Sternocleidomastoid (tissue), 1 donor: ENCODE measurements around a stretch of chr5.

DNA sequence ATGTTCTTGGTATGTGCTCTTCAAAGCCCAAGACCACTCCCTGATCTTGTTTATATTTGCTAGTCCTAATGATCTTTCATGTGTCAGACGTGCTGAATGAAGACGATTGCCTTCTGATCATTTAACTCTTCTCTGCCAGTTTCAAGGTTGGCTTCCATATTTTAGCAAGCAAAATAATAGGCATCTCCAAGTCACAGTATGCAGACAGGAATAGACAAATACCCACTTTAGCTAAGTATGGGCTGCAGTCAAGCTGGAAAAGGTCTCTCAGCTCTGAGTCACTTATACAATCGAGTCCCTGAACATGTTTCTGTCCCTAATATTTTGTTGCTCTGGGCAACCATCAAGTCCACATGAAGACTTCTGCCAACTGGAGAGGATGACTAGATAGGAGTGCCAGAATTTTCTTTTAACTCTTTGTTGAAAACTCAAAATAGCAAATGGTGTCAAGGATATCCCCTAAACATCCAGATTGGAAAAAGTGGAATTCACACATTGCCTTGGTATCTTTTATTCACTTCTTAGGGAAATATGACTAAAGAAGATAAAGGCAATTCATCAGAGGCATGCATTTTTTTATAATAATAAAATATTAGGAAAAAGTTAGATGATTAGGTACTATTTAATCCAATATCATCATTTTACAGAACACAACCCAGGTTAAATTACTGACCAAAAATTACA is 575.3 kb downstream of the RAB3C start:
- PRO-cap, result no peak

DNA sequence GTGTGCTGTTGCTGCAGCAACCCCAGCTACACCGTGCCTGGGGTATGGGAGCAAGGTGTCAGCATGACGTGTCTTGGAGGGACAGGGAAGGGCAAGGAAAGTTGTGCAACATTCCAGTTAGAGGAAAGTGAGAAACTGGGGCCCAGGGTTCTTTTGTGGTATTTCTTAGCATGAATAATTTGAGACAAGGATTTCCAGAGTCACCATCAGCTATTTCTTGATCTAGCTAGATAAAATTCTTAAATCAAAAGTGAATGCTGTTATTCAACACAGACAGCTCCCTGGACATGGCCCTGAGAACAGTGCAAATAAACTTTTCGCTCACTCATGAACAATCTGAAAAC is 611.2 kb downstream of the RAB3C start:
- PRO-cap, result no peak

- PRO-cap, result no peak
These were observed 428.3 kb downstream of the PDE4D start for GRCh38 chr5:59465057-59465769.

DNA sequence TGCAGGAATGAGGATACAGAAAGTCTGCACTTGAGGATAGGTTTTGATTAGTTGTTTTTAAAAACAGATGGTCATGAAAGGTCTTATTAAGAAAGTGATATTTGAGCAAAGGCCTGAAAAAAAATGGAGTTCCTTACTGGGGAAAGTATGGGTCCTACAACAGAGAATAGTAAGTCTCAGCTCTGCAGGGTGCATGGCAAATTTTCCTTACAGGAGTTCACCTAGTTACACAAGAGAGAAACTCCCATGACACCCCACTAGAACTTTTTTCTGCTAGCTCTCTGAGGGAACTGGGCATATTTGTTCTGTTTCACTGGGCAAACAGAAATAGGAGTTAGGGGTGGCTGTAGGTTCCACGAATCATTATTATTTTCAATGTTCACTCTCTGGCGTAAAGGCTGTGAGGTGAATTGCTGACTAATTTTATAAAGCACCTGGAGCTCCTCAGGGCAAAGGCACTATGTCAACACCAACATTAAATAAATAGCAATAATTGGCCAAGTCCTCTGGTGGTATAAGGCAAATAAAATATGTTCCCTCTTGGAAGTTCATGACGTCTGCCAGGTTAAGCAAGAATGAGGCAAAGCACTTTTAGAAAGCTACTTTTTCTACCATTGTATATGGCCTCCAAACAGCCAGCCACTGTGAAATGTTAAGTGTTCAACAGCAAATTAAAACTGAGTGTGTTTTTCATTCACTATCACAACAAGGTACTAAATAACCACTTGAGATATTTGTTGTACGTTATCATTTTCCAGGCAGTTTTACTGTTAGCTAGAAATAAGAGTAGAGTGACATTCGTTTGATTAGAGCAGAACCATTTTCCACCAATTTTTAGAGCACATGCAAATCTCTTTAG is 344.7 kb downstream of the PDE4D start:
- PRO-cap, result no peak

DNA sequence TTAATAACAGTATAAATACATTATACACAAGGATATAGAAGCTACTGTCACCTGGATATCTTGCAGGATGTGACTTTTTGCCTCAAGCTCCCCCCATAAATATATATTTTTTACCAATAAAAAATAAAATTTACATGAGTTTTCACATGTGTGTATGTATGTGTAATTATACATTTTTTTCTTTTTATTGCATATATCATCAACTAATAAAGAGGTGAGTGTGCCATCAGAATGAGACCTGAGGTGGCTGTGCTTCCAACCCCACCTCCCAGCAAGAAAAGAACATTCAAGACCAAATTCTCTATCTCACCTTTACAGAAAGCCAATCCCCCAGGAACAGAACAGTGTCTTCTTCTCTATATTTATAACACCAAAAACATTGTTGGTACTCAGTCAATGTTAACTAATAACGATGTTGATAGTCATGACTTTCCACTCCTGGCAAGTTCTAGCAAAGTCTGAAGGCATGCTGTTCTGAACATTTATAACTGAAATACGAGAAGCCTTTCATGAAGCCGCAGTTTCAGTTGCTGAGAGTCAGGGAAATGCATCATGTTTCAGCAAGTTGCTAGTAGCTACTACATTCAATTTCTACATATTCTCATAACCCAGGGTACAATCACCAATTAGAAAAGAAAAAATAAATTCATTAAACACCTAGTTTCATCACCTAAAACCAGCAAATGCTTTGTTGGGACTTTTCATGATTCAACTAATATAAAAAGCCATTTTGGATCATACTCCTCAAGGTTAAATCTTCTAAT is 301.5 kb downstream of the PDE4D start:
- PRO-cap, result no peak

DNA sequence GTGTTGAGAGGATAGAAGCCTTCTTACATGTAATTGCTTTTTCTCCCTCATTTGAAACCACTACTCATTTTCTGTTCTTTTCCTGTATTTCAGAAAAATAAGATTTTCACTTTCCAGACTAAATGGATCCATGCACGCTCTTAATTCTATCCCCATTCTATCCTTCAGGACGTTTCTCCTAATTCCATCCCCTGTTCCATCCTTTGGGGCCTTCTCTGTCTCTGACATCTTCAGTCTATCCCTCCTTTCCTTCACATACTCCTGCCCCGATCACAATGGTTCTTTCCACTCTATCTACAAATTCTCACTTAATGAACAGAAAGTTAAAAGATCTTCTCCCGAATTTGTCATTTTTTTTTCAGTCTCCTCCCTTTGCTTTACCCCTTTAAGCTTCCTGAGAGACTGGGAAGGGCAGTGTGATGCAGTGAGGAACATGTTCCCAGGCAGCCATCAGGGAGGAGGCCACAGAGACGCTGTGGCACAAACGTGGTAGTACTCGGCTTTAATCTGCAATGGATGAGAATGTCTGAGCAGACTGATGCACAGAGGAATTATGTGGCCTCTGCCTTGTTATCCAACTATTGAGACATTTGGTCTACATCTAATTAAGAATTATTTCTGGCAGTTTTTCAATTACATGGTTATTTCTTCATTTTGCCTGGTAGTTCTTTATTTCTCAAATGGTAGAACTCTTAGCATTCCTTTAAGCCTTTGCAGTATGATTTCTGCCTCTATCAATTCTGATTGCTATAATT is 269.3 kb downstream of the PDE4D start:
- PRO-cap, result no peak

GRCh38 chr5:59640350-59640907 is 253.1 kb downstream of the PDE4D start:
- PRO-cap, result no peak

- PRO-cap, result bidirectional peak, plus-strand start at chr5:59768761, minus-strand start at chr5:59768645
These were observed 125.2 kb downstream of the PDE4D start for GRCh38 chr5:59767947-59769094.

GRCh38 chr5:59789861-59790308 is 103.6 kb downstream of the PDE4D start:
- PRO-cap, result no peak

DNA sequence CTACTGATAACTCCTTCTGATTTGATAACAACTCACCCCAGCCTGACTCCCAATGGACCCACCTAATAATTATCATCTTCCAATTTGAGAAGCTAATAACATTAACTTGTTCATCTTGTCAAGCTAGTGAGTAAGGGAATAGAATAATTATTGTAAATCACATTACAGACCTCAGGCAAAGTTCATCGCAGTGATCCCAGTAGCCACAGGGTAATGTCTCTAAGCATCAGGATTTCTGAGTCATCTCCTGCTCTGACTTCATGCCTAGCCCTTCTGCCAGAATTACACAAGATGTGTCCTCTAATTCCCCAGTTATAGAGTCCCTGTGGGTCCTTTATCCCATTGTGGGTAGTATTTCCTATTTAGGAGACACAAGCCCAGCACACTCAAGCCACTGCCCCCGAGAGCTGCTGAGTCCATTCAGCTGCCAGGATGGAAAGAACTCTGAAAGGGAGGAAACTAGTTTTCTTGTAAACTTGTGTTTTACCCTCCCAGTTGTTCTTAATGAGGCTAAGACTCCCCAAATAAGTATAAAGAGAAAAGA is 365.6 kb downstream of the DEPDC1B start:
- PRO-cap, result no peak

GRCh38 chr5:60541613-60541873 is 158.4 kb downstream of the DEPDC1B start:
- PRO-cap, result no peak

- PRO-cap, result no peak
These were observed 353 bp downstream of the ERCC8 start for GRCh38 chr5:60944546-60944888.

DNA sequence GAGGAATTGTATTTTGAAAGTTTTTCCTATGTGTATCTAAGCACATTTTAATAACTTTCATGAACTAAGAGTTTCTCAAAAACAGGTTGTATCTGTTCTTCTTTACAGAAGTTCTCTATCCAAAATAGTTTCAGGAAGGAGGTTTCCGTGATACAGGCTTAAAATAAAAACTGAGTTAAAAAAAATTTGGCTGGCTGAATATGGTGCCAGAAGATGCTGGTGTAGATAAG is 49.9 kb upstream of the SMIM15 start:
- PRO-cap, result no peak

DNA sequence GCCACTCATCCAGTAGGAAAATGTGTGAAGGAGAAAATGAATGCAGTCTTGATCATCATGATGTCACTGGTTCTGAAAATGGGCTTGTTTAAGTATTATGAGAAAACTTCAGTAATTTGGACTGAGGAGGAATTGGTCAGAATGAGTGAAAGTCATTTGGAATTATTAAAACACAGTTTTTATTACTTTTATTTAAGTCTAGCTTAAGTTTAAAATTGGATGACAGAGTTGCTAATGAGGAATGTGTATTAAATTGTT is 74.5 kb upstream of the ZSWIM6 start:
- PRO-cap, result no peak

- PRO-cap, result no peak
These were observed 52.0 kb upstream of the ZSWIM6 start for GRCh38 chr5:61279964-61280520.

GRCh38 chr5:61330980-61331890 is 823 bp upstream of the ZSWIM6 start:
- PRO-cap, result bidirectional peak, plus-strand start at chr5:61331045, minus-strand start at chr5:61331030; bidirectional peak, plus-strand start at chr5:61331371, minus-strand start at chr5:61331227; bidirectional peak, plus-strand start at chr5:61331518, minus-strand start at chr5:61331642; unidirectional peak, minus-strand start at chr5:61331828

DNA sequence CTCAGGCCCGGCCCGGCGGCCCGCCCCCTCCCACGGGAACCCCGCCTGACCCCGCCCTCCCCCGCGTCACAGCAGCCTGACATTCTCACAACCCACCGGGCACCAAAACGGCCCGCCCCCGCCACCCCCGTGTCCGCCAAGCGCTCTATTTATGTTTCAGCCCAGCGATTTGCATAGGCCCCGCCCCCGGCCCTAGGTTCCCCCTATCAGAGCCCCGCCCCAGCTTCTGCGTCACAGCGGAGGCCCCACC is 242 bp upstream of the ZSWIM6 start:
- PRO-cap, result bidirectional peak, plus-strand start outside the sequence, minus-strand start at position 125 of the sequence

DNA sequence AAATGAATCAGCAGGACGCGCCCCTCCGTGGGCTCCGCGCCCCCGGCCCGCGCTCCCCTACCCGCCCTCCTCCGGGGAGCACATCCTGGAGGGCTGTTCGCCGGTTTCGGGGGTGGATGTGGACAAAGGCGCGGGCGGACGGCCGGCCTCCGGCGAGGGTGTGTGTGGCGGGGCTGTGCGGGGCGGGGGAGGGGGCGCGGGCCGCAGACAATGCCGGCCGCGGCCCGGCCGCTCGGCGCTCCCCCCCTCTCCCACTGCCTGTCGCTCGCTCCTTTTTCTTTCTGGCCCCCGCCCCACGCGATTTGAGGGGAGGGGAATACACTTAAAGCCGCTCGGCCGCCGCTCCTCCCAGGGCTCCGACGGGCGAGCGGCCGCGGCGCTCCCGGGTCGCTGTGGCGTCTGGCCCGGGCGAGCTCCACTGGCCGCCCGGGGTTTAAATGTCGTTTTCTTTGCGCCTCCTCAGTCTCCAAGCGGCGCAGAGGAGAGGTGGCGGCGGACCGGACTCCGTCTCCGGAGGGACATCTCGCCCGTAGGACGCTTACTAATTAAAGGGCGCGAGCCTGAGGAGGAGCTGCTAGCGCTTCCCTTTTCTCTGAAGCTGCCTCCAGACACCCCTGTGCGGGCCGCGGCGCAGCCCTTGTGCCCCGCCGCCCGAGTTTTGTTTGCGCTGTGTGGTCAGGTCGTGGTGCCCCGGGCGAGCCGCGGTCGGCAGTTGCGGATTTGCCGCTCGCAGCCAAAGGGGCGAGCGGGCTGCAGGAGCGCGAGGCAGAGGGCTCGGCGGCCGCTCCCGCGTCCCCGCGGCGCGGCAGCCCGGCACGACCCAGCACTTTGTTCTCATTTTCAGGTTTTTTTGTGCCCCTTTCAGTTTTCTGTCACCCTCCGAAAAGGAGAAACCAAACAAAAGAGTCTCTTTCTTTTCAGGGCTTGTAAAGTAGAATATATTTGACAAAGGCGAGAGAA is 1.4 kb downstream of the ZSWIM6 start:
- PRO-cap, result bidirectional peak, plus-strand start at position 472 of the sequence, minus-strand start at position 256 of the sequence; bidirectional peak, plus-strand start at position 548 of the sequence, minus-strand start at position 518 of the sequence

DNA sequence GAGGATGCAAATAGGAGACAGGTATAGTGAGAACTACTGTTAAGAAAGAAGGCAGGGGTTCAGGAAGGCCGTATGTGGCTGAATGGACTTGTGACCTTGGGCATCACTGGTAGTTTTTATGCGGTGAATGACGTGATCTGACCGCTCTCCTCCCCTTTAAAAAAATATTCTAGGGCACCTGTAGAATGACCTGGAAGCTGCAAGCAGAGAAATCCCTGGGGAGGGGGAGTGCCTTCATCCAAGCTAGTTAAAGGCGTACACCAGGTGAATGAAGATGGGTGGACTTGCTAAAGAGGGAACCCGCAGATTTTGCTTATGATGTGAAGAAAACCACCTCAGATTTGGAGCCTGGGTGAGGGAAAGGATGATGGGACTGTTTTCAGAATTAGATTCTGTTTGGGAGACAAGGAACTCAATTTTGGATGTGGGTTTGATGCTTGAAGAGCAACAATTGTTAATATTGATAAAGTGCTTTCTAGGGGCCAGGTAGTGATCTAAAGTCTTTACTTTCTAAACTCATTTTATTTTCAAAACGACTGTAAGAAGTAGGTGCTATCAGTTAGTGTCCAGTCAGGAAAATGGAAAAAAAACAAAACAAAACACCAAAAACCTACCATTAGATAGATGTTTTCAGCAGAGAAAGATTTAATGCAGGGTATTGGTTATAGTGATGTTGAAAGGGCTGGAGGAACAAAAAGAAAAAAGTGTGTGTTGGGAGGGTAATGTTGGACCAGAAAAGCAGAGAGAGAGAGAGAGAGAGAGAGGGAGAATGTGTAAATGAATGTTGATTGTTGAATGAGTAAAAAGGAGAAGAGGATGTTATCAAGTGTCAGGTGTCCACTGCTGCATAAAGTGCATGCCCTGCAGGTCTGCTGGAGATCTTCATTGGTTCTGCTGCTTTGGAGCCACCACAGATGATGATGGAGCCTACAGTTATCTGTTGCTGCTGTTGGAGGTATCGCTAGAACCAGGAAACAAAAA is 27.5 kb downstream of the ZSWIM6 start:
- PRO-cap, result no peak

- PRO-cap, result no peak
These were observed 92.0 kb downstream of the ZSWIM6 start for GRCh38 chr5:61423939-61424553.